Adrenal gland (tissue), 7 donors: ENCODE measurements around the genes PROM1 and MED28.

DNA sequence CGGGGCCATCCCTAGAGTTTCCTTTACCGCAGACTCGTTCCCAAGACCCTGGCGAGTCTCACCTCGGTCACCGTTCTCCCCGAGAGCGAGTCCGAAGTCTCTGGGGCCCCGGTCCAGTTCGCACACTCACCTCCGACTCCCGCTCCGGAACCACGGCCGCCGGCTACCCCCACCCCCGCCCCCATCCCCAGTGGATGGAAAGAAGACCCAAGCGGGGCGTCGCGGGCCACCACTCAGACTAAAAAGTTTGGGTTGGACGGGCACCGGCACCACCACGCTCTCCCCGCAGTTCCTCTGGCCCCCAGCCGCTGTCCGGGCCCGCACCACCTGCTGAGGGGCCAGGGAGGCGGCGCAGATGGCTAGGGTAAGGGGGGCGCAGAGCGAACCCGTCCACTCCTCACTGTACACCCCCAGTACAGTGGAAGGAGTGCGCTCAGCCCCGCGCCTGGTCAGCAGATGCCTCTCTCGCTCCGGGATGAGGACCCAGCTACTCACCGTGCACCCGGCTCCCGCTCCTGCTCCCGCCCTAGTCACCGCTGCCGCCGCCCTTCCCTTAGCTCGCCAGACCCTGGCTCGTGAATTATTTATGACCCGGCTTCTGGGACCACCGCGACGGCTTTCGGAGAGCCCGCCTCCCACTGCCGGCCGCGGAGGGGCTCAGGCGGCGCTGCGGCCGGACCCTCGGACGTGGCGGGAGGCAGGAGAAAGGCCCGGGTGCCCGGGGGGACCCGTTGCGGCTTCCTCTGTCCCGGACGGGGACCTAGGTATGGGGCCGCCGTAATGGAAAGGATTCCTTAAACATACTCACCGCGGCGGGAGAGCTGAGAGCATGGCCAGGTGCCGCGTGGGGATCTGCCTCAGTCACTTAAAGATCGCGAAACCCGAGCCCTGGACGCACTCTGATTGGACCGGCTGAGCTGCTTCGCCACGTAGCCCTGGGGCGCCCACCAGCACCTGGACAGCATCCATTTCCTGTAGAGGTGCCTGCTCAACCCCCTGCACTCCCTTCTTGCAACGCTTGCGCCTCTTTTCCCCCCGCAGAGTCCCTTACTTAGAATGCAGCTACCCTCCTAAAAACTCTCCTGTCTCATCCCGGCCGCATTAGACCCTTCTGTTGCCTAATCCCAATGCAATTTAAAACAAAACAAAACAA lies at the start of gene PROM1:
PROM1 (minus strand) TSS at position 854 of the 1,153 bp plus-strand sequence.
- PRO-cap, 3 experiments, result no peak in any of the 3 experiments
- RAMPAGE, long total RNA, 4 experiments, result no peak in any of the 4 experiments
- RRBS, result 3% methylated on average over 35 of the region's 90 CpGs

DNA sequence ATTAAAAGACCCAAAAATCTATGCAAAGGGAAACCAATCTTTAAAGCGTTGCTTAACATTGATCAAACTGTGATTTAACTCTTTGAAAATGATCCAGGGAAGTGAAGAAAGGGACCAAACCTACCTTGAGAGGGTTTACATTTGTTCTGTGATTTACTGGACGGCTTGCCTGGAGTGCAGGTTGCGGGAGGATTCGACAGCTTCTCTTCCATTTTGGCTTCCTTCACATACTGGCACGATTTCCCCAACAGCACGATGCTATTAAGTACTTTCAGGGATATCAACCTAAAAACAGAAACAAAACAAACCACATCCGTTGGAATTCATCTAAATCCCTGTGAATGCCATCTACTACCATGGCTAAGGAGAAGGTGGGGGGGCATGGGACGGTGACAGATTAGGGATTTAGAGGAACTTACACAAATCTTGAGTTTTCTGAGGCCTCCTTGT lies 59.7 kb downstream of the TAPT1 start:
- PRO-cap, 3 experiments, result no peak in any of the 3 experiments
- RAMPAGE, long total RNA, 4 experiments, result start-site peak on the minus strand in 1 of 4 experiments, centred at position 216 of the sequence, 18 reads per replicate
- RRBS, result no CpG with 5 or more reads among the region's 8 CpGs

DNA sequence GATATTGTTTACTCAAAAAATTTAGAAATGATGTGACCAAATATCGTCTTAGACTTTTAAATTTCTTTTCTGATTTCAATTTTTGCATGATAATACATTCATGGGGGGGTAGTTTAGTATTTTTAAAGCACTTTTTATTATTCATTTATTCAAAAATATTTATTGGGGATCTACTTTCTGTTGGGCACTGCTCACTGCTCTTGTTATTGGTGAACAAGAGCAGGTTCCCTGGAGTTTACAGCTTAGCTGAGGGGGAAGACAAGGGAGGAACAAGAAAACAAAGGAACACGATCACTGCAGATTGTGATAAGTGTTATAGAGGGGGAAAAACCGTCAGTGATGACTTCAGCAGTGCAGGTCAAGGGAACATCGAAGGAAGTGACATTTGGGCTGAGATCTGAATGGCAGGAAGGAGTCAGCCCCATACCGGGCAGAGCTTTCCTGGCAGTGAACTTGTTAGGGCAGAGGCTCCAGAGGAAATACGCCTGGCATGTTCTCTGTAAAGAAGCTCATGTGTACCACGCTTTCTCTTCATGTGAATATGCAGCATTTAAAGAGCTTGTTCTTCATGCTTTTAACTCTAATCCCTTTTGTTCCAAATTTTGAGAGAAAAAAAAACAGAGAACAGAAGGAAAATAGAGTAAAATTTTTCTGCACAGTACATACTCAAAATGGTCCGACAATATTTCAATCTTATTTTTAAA lies 78.1 kb downstream of the LDB2 start:
- PRO-cap, 3 experiments, result no peak in any of the 3 experiments
- RAMPAGE, long total RNA, 4 experiments, result no peak in any of the 4 experiments
- RRBS, result no CpG with 5 or more reads among the region's 8 CpGs

DNA sequence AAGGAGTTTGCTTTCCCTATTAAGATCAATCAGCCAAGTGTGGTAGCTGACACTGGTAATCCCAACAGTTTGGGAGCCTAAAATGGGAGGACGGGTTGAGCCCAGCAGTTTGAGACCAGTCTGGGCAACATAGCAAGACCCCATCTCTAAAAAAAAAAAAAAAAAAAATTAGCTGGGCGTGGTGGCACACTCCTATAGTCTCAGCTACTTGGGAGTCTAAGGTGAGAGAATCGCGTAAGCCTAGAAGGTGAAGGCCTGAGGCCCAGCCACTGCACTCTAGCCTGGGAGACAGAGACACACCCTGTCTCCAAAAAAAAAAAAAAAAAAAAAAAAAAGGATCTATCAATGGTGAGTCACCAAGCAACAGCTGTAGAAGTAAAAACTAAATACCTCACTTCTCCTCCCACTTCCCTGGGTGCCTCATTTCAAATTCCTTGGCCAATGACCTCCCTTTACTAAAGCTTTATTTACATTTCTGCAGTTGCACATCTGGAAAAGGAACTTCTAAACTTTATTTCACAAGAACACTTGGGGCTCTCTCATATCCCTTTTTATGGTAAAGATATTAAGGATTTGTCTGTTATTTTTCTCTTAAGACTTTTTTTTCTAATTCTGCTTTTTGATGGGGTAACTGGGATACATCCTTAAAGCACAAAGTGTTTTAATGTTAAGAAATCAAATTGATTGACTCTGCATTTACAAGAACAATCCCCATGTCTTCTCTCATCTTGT lies 54.3 kb downstream of the LDB2 start:
- PRO-cap, 3 experiments, result no peak in any of the 3 experiments
- RAMPAGE, long total RNA, 4 experiments, result no peak in any of the 4 experiments
- RRBS, result no CpG with 5 or more reads among the region's 4 CpGs

DNA sequence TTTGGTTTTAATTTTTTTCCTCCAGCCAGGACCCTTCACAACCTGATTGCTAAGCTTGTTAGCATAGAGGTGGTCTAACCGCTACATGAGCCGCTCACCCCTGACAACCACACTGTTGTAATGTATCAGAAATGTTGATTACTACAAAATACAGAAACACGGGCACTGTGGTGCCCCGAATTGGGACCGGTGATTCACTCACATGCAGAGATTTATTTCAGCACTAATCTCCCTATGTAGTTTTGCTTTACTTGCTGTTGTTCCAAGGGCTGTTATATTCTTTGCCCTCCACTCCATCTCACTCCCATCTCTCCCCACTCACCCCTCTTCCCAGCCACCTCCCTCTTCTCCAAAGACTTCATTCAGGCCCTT lies 572 bp upstream of the LDB2 start:
- PRO-cap, 3 experiments, result no peak in any of the 3 experiments
- RAMPAGE, long total RNA, 4 experiments, result no peak in any of the 4 experiments
- RRBS, result no CpG with 5 or more reads among the region's 5 CpGs

GRCh38 chr4:16942561-16942853 lies 44.1 kb upstream of the LDB2 start:
- PRO-cap, 3 experiments, result peak in 1 of 3 experiments; most common plus-strand start chr4:16942636 (in 1)
- RAMPAGE, long total RNA, 4 experiments, result no peak in any of the 4 experiments
- RRBS, result no CpG with 5 or more reads among the region's 13 CpGs

GRCh38 chr4:16969654-16970069 lies 71.2 kb upstream of the LDB2 start:
- PRO-cap, 3 experiments, result peak in 1 of 3 experiments; most common minus-strand start chr4:16969914 (in 1)
- RAMPAGE, long total RNA, 4 experiments, result no peak in any of the 4 experiments
- RRBS, result no CpG with 5 or more reads among the region's 8 CpGs

DNA sequence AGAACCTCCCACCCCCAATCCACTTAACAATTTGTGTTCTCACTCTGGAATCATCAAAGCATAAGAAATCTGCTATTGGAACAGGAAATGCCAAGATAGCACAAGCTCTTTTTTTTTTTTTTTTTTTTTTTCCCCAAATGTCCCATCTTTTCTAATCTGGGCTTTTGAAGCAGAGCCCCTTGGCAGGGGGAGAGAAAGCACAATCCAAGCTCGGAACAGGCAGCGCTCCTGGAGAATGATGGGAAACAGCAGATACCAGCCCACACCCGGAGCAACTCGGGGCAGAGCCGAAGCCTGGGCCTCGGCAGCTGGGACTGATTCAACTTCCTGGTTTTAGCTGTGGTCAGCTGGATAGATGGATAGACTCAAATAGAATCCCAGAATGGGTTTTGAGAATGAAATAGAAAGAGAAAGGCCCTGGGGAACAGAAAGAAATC lies 235.1 kb downstream of the QDPR start:
- PRO-cap, 3 experiments, result no peak in any of the 3 experiments
- RAMPAGE, long total RNA, 4 experiments, result no peak in any of the 4 experiments
- RRBS, result no CpG with 5 or more reads among the region's 6 CpGs

DNA sequence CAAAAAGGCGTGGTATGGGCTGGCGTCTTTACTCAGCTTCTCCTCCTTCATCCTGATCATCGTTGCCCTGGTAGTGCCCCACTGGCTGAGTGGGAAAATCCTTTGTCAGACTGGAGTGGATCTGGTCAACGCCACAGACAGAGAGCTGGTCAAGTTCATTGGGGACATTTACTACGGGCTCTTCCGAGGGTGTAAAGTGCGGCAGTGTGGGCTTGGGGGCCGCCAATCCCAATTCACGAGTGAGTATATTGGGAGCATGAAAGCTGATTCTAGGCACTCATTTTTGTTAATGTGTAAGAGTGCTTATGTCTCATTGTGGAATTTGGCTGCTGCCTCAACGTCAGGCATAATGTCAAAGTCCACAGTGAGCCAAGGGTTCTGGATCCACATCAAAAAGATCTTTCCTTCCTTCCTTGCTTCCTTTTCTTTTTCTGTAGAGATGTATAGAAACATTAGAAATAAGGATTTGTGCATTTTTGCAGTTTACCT lies 360 bp downstream of the CLRN2 start:
- PRO-cap, 3 experiments, result no peak in any of the 3 experiments
- RAMPAGE, long total RNA, 4 experiments, result no peak in any of the 4 experiments
- RRBS, result no CpG with 5 or more reads among the region's 10 CpGs

DNA sequence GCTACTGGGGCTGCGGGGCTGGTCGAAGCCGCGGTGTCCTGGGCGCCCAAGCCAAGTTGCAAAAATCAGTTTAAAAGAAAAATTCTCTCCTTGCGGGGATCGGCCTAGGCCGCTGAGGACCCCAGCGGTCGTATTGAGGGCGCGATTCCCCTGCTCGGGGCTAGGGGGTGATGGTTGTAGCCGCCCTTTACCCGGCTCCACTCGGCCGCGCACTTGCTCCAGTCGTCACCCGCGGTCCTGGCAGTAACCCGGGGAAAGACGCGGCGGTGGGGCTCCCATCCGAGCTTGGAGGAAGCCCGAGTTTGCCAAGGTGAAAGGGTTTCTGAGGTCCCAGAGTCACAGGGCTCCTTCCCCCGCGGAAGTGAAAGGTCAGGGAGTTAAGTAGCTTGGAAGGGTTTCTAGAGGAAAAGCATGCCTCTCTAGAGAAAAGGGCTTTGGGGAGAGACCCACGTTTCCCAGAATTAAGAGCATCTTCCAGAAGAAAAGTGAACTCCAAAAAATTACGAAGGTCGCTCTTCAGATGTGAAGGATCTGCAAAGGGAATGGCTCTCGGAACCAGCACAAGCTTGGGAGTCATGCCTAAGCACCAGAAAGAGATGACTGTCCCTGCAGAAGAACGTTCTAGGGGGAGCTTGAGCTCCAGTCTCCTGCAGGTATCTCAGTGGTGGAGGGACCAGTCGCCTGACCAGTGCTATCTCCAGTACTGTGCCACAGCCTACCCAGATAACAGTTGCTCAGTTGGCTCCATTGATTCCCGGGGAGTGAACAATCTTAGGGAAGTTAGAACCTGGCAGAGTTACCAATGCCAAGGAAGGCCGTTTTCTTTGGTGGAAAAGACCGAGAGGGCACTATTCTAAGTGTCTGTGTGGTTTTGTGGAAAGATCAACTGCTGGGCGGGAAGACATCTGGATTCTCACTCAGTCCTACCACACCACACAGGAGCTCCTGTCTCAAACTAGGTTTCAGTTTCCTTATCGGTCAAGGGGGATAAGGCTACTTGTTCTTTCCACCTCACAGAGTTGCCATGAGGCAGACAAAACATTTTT lies 943 bp downstream of the LAP3 start:
- PRO-cap, 3 experiments, result peak in 3 of 3 experiments; most common plus-strand start position 228 of the sequence (in 1); most common minus-strand start position 239 of the sequence (in 3)
- RAMPAGE, long total RNA, 4 experiments, result no peak in any of the 4 experiments
- RRBS, result 1% methylated on average over 8 of the region's 40 CpGs

DNA sequence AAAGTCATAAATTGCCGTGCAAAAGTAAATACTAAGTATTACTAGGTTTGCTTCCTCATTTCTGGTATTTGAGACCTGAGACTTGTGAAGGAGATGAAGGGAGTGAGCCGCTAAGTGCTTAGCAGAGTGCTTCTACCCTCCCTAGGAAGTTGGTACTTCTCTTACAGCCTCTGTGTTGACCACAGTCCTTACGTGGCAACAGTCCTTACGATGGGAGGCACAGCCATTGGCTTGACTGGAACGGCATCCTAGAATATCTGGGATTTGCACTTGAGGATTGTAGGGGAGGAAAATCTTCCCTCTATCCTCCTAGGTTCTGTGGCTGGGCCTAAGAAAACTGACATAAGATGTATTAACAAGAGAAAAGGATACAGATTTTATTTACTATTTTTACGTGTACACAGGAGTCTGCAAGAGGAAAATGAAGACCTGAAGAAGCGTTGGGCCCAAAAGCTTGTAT lies 1.7 kb downstream of the LAP3 start:
- PRO-cap, 3 experiments, result peak in 1 of 3 experiments; most common plus-strand start position 226 of the sequence (in 1); most common minus-strand start position 134 of the sequence (in 1)
- RAMPAGE, long total RNA, 4 experiments, result no peak in any of the 4 experiments
- RRBS, result no CpG with 5 or more reads among the region's 7 CpGs

DNA sequence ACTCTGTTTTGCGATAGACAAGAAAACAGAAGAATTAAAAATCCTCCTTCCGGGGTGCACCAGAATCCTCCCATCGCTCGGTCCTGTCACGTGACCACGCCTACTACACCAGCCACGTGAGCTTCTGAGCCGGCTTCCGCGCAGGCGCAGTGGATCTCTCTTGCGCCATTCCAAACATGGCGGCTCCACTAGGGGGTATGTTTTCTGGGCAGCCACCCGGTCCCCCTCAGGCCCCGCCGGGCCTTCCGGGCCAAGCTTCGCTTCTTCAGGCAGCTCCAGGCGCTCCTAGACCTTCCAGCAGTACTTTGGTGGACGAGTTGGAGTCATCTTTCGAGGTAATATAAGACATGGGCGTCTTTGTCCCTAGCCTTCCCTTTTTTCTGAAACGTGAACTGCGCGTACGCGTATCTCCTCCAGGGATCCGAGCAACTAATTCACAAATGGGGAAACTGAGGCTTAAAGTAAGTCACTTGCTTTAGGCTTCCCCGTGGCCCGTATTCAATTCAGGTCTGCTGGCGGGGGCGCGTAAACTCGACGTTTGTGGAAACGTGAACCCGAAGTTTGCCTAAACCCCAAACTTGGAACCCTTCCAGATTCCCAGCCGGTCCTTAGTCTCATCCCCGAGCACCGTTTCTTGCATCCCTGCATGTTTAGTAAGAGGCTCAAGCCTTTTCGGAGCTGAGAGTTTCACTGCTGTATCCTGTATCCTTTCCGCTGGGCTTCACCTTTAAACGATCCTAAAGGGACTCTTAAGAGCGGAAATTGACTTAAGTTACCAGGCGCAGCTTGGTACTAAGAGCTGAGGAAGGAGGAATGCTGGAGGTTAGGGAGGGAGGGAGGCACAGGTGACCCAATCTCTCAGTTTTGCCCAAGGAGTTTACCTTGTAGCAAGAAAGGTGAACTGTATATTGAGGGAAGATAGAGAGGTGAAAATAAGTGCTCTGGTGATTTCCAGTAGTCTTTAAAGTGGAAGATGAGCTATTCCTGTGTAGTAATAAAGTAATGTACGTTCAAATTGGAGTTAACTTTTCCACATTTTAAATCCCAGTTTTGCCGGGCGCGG lies at the start of gene MED28:
MED28 (plus strand) TSS at position 163 of the 1,063 bp plus-strand sequence.
- PRO-cap, 3 experiments, result peak in 3 of 3 experiments; most common plus-strand start position 168 of the sequence (in 3); most common minus-strand start position 98 of the sequence (in 2)
- RAMPAGE, long total RNA, 4 experiments, result start-site peak on the plus strand in 4 of 4 experiments, centred at positions 163 to 168 of the sequence, 22 to 204 reads per replicate; start-site peak on the minus strand in 2 of 4 experiments, centred at positions 75 to 95 of the sequence, 13 to 17 reads per replicate
- RRBS, result 2% methylated on average over 11 of the region's 49 CpGs

GRCh38 chr4:17802269-17802918 lies 8.2 kb downstream of the DCAF16 start:
- PRO-cap, 3 experiments, result no peak in any of the 3 experiments
- RAMPAGE, long total RNA, 4 experiments, result no peak in any of the 4 experiments
- RRBS, result no CpG with 5 or more reads among the region's 3 CpGs

DNA sequence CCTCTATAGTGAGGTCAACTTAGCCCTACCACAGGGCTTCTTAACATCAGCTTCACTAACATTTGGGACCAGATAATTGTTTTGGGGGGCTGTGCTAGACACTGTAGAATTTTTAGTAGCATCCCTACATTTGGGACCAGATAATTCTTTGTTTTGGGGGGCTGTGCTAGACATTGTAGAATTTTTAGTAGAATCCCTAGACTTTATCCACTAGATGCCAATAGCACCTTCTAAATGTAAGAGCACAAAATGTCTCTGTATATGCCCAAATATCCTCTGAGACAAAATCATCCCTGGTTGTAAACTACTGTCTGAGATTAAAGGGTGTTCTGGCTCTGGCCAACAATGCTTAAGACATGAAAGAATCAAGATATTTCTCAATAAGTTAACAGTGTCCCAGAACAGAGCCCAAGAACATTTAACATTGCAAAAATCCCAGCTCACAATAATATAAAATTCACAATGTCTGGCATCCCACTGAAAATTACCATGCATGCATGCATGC lies 46.8 kb downstream of the NCAPG start:
- PRO-cap, 3 experiments, result no peak in any of the 3 experiments
- RAMPAGE, long total RNA, 4 experiments, result no peak in any of the 4 experiments

- PRO-cap, 3 experiments, result no peak in any of the 3 experiments
- RAMPAGE, long total RNA, 4 experiments, result no peak in any of the 4 experiments
- RRBS, result no CpG with 5 or more reads among the region's 1 CpG
These were observed 390.0 kb upstream of the LCORL start for GRCh38 chr4:18411348-18412139.

GRCh38 chr4:20619722-20620656 lies 80.3 kb upstream of the PACRGL start:
- PRO-cap, 3 experiments, result no peak in any of the 3 experiments
- RAMPAGE, long total RNA, 4 experiments, result start-site peak on the plus strand in 1 of 4 experiments, at chr4:20620002-20620059 at its widest, 26 reads per replicate
- RRBS, result no CpG with 5 or more reads among the region's 3 CpGs

GRCh38 chr4:20739322-20740250 lies 39.3 kb downstream of the PACRGL start:
- PRO-cap, 3 experiments, result no peak in any of the 3 experiments
- RAMPAGE, long total RNA, 4 experiments, result no peak in any of the 4 experiments
- RRBS, result no CpG with 5 or more reads among the region's 11 CpGs

- PRO-cap, 3 experiments, result no peak in any of the 3 experiments
- RAMPAGE, long total RNA, 4 experiments, result no peak in any of the 4 experiments
- RRBS, result no CpG with 5 or more reads among the region's 43 CpGs
These were observed 283.7 kb downstream of the PACRGL start for GRCh38 chr4:20983603-20984752.

DNA sequence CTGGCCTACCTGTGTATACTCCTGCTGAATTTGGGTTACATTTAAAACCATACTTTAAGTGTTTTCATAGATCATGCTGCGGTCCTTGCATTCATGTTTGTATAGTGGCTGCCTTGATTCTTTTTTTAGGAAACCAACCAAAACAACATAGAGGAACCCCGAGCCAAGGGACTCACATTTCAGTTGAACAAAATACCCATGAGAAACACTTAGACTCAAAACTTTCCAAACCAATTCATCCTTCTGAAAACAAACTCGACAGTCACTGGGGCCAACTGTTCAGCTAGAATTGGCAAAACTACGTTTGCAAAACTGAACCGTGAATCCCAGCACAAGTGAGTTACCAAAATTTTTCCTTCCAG lies 1.4 kb downstream of the ADGRA3 start:
- PRO-cap, 3 experiments, result no peak in any of the 3 experiments
- RAMPAGE, long total RNA, 4 experiments, result no peak in any of the 4 experiments
- RRBS, result no CpG with 5 or more reads among the region's 5 CpGs

- PRO-cap, 3 experiments, result peak in 1 of 3 experiments; most common minus-strand start chr4:23640753 (in 1)
- RAMPAGE, long total RNA, 4 experiments, result no peak in any of the 4 experiments
- RRBS, result no CpG with 5 or more reads among the region's 1 CpG
These were observed 249.3 kb downstream of the PPARGC1A start for GRCh38 chr4:23640676-23640910.